Mucosa of descending colon (tissue), 1 donor: ENCODE results near the genes ATPAF2, MYO15A, ALKBH5, FLII, LGALS9C, FOXO3B, FBXW10 and EPN2.

DNA sequence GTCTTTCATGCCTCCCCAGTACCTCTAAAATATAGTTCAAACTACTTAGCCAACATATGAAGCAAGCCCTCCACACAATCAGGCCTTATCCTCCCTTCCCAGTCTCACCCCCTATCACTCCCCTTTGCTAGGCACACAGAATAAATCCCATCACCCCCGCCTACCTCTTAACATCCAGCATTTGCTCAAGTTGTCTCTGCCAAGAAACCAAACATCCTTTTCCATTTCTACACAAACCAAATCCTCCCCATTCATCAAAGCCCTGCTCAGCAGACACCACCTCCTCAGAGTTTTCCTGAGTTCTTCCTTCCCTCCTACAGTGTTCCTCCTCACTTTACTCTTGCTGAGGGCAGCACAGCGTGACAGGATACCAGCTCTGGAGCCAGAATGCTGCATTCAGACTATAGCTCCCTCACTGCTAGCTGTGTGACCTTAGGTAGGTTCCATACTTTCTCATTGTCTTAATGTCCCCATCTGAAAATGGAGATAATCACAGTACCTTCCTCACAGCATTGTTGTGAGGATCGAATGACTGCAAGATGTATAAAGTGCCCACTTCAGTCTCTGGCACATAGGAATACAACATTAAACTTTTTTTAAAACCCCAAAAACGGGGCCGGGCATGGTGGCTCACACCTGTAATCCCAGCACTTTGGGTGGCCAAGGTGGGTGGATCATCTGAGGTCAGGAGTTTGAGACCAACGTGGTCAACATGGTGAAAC lies 6.8 kb downstream of the TOM1L2 start:
- PRO-cap = no peak

DNA sequence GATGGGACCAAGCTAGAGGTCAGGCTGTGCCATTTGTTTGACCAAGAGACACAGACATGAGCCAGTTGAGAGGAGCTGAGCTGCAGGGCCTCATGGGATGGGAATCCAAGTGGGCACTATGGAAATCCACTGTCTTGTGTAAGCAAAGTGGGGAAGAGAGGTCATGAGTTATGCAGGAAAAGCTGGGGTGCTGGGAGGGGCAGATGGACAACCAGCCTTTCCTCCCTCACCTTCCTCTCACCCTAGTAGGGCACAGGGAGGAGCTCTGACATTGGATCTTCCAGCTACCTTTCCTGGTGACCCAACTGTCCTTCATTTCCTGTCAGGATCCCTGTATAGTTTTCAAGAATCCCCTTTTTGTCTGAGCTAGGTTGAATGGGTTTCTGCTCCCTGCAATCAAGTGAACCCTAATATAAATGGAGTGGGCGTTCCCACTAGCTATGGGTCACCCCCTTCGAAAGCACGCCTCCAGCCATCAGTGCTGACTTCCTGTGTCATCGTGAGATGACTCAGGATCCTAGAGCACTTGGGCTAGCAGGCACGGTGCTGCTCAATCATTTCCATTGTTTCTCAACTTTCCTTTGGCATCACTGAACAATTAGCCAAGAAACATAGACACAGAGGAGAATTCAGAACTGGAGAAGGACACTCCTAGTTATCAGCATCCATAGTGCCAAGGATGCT lies 13.5 kb downstream of the ATPAF2 start:
- PRO-cap = no peak

DNA sequence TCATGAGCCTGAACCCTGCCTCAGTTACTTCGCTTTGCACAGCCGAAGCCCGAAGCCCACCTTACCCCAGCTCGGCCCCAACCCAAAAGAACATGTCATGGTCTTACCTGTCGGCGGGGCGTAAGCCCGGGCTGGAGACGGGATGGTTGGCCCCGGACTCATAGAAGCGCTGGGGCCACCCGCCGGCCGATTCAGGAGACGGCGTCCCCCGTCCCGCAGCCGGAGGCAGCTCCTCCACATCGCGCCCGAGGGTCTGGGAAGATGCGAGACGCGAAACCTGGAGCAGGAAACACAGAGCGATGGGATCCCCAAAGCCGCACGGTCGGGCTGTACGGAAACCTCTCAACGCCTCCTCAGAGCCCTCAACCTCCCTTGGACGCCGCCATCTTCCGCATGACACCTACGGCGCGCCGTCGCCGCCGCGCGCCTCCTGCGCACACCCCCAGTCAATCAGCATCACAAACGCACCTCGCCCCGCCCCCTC lies at the start of gene ATPAF2:
Gene ATPAF2 (minus strand): TSS at position 395 of the 484 bp plus-strand sequence.
- PRO-cap = bidirectional peak, plus-strand start outside the sequence, minus-strand start at position 395 of the sequence

DNA sequence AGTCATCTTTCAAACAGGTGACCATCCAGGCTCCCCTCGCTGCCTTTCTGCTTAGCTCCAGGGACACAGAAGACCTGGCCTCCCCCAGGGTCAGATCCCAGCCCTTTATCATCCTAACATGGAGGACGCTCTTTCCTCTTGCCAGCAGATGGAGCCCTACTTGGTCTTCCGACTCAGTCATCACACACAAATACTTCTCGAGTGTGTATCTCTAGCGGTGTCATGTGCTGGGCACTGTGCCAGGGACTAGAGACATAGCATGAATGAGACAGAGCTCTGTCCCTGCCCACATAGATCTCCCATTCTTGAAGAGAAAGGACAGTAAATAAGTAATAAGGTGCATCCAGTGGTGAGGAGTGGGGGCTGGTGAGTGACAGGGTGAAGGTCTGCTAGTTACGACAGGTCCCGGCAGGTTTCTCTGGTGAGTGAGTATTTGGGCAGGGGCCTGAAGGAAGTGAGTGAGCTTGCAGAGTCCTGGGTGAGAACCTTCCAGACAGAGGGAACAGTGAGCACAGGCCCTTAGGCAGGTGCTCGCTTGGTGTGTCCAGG lies 6.3 kb downstream of the DRG2 start:
- PRO-cap = no peak

DNA sequence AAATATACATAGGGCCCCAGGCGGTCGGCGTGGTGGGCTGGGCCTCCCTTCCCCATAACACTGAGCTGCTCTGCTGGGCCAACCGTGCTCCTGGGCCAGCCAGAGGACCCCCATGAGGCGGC lies at the start of gene MYO15A:
Gene MYO15A (plus strand): TSS at position 85 of the 122 bp plus-strand sequence.
- PRO-cap = no peak

- PRO-cap = bidirectional peak, plus-strand start at chr17:18183840, minus-strand start at chr17:18183750
Observed at GRCh38 chr17:18183556-18184167, at the start of gene ALKBH5. TSS of gene ALKBH5 (plus strand) at chr17:18183828.

DNA sequence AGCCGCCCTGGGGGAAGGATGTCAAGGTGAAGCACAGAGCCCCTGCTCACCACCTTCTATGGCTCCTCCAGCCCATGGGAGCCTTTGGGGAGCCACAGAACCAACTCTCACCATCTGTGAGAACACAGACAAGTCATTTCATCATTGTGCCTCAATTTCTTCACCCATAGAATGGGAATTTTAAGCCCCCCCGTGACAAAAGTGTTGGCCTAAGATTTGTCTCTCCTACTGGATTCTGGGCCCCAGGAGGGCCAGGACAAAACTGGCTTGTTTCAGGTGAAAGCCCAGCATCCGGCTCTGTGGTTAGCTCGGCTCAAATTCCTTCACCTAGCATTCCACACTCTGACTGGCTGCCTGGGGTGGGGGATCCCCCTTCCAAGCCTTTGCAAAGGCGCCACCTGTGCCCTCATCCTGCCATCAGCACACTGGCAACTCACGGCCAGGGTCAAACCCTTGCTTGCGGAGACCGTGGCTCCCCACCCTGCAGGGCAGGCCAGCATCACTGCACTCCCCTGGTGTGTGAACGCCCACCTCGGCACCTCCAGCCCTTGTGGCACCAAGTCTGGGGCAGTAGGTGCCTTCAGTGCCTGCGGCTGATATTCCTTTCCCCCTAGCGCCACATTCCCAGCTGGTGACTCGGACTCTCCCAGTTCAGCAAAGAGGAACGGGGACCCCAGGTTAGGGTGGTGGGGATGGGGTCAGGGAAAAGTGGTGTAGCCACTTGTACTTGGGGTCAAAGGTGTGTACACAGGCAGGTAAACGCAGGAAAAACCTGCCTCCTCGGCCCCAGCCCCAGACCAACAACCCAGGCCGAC lies 1.3 kb downstream of the FLII start:
- PRO-cap = unidirectional peak, plus-strand start at position 417 of the sequence

- PRO-cap = bidirectional peak, plus-strand start at chr17:18258552, minus-strand start at chr17:18258439; unidirectional peak, minus-strand start at chr17:18258690
Observed at GRCh38 chr17:18258470-18259211, at the start of gene FLII. TSS of gene FLII (minus strand) at chr17:18258738.

DNA sequence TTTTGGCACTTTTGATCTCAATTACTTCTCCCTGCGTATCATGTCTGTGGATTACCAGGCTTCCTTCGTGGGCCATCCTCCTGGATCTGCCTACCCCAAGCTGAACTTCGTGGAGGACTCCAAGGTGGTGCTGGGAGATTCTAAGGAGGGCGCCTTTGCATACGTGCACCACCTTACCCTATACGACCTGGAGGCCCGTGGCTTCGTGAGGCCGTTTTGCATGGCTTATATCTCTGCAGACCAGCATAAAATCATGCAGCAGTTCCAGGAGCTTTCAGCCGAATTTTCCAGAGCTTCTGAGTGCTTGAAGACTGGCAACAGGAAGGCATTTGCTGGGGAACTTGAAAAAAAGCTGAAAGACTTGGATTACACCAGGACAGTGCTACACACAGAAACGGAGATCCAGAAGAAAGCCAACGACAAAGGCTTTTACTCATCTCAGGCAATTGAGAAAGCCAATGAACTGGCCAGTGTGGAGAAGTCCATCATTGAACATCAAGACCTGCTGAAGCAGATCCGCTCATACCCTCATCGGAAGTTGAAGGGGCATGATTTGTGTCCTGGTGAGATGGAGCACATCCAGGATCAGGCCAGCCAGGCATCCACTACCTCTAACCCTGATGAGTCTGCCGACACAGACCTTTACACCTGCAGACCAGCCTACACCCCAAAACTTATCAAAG lies 1.1 kb downstream of the SMCR8 start:
- PRO-cap = no peak

- PRO-cap = no peak
Observed at GRCh38 chr17:18316951-18317369, 1.9 kb downstream of the SMCR8 start.

- PRO-cap = unidirectional peak, plus-strand start at chr17:18476840
Observed at GRCh38 chr17:18476593-18477189, at the start of gene LGALS9C. TSS of gene LGALS9C (plus strand) at chr17:18476789.

DNA sequence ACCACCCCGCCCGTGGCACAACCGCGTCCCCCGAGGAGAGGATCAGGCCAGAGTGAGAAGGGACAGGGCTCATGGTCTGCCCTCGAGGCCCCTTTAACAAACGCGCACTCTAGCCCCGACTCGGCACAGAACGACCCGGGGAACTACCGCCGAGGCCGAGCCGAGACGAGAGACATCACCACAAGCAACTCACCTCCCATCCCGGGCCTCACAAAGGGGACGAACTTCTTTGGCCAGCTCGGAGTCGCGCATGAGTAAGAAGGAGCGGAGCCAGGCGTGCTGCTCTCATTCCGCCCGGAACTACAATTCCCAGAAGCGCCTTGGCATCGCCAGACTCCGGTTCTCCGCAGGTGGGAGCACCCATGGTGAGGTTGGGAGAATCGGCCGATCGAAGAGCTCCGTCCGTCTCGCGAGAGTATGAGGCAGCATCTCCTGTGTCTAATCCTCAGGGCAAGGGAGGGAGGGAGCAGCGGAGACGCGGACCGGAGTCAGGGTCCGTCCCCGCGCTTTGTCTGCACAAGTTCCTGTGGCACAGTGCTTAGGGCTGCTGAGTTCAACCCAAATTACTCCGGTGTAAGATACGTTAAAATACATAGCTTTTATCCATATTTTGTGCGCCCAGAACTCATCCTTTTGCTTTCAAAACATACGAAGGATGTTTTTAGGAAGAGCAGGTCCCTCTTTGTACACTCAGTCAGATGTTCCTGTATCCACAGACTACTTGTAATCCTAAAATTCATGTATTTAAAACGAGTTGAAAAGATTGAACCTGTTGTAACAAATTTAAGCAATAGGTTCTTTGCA lies at the start of gene FOXO3B:
Gene FOXO3B (minus strand): TSS at position 304 of the 804 bp plus-strand sequence.
- PRO-cap = no peak

DNA sequence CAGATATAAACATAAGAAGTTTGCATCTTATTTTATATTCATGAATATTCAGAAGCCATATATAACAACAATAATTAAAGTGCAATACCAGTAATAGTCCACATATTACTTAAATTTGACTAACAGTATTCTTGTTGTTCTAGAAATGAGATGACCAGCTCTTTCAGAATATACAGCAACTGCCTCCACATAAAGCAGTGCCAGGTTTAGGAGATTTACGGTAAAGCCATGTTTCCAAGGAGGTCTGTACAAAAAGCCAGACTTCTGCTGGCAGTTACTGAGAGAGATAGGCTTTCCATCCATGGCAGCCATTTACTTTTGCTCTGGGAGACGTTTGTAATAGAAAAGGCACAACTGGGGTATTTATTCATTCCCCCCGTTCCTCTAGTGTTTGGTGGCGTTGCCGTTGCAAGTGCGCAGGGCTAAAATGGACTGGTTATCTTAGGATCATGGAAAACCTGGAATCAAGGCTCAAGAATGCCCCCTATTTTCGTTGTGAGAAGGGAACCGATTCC lies at the start of gene FBXW10:
Gene FBXW10 (plus strand): TSS at position 259 of the 515 bp plus-strand sequence.
- PRO-cap = no peak

GRCh38 chr17:18963100-18963660 lies 11.2 kb downstream of the SLC5A10 start:
- PRO-cap = no peak

- PRO-cap = unidirectional peak, plus-strand start at chr17:19011388
Observed at GRCh38 chr17:19011136-19011471, 6.5 kb upstream of the FAM83G start.

GRCh38 chr17:19236979-19238039 lies at the start of gene EPN2:
TSS of gene EPN2 (plus strand) at chr17:19237366.
- PRO-cap = no peak

- PRO-cap = bidirectional peak, plus-strand start at chr17:19238349, minus-strand start at chr17:19238299
Observed at GRCh38 chr17:19238040-19238837, 1.1 kb downstream of the EPN2 start.

DNA sequence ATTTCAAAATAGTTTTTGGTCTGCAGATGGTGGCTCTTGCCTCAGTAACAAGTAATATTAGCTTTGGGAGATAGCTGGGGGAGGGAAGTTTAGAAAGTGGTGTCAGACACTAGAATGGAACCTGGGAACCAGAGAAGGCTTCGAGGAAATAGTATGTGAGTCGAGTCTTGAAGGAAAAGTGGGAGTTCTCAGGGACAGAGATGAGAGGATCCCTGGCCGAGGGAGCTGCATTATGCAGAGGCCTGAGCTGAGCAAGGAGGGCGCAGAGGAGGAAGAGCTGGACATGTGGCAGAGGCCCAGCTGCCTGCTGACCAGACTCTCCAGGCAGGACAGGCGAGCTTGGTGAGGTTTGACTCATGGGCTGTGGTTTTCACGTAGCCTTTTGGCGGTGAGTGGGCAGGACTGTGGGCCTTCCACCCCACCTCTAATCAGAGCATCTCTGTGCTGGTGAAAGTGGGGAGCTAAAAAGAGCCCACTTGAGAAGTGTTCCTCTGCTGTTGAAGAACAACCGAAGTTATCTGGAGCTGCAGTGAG lies 11.6 kb downstream of the EPN2 start:
- PRO-cap = no peak

- PRO-cap = no peak
Observed at GRCh38 chr17:19282962-19283719, 46.0 kb downstream of the EPN2 start.

- PRO-cap = bidirectional peak, plus-strand start at chr17:19301846, minus-strand start at chr17:19301739
Observed at GRCh38 chr17:19301526-19302259, 60.8 kb downstream of the B9D1 start.